Brain (tissue), 1 donor: ENCODE results near the gene OCIAD1.

DNA sequence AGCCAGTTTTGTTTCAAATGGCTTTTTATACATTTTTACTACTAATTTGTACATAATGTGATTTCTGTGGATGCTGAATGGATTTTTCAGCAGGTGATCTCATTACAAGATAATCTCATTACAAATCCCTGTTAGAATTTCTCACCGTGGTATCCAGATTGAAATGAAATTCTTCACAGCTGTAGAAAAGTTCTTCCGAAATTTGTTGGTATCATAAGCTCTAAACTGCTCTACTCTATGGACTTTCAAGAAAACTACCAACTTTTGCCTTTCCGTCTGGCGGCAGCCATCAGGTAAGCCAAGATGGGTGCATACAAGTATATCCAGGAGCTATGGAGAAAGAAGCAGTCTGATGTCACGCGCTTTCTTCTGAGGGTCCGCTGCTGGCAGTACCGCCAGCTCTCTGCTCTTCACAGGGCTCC lies 131.8 kb downstream of the CORIN start:
- RRBS, result no CpG with 5 or more reads among the region's 8 CpGs

DNA sequence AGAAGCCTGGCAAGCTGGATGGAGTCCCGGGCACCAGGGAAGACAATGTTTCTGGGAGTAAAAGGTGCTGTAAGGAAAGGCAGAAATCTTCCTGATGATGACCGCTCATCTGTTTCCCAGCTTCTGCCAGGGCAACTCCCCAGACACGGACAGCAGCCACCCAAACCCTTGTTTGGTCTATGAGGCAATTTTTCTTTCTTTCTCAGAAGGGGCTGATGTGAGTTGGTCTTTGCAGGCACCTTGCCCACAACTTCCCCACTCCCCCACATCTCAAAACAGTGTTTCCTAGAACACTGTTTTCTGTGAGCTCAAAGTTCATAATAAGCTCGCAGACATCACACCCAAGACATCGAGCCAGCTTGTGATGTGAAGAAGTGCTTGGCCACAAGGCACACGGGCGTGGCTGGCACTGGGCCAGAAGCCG lies 4.5 kb downstream of the TXK start:
- RRBS, result no CpG with 5 or more reads among the region's 8 CpGs

DNA sequence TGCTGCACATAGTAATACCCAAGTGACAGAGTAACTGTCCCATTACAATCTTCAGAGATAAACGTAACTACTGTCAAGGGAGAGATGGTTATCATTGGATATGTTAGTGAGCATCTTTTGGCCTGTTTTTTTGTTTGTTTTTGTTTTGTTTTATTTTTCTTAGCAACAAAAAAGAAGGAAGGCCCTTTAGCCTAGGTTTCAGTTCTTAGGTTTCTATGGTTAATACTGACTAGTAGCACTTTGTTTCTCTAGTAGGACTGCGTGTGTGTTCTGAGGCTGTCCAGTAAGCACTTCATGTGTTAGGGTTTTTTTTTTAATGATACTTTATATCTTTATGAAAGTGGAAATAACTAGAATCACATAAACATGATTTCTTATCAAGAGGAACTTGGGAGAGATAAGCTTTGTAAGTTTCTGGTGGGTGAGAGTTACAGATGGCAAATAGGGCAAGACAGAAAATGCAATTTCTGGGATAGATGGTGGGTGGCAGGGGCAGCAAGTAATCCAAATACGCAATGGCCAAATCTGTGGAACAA lies 59.5 kb upstream of the TXK start:
- RRBS, result no CpG with 5 or more reads among the region's 3 CpGs

GRCh38 chr4:48342499-48342874 lies 1.2 kb downstream of the SLAIN2 start:
- RRBS, result no CpG with 5 or more reads among the region's 8 CpGs

DNA sequence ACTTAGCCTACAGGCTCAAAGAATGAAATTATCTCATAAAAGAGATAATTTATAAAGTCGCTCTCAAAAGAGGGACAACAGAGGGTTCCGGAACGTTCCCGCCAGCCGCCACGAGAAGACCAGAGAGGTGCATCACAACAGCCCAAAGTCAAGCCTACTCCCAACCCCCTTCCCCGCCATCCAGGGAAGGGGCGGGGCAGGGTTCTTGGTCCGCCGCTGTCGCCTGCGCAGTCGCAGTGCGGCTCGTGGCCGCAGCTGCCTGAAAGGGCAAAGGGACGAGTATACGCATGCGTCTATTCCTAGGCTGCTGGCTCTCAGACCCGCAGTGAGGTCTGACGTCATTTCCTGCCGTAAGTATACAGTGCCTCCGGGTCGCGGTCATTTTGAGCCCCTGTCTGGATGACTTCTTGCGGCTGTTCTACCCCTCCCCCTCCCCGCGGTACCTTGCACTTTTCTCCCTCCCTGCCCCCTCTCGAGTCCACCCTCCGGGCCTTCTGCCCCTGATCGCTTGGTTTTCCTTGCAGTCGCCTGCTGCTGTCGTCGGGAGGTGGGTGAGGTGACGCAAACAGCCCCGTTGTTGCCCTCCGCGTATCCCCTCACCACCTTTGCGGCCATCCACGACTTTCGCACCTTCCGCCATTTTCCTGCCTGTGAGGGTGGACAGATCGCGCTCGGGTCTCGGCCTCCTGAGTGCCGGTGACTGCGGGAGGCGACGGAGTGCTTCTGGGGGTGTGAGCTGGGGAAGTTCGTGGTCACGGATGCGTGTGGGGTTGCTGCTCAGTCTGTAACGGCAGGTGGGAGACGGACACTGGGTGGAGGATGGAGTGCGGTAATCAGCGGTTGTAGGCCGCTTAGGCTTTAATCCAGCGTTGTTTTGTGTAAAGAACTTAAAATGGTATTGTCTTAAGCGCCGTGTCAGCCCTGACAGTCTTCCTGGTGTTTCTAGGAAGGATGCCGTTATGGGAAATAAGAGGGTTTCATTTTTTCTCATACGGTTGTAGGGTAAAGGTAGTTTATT lies at the start of gene OCIAD1:
Gene OCIAD1, plus strand, starts transcription at position 386 of the 1,018 bp plus-strand sequence.
- RRBS, result 11% methylated on average over 2 of the region's 63 CpGs

- RRBS, result no CpG with 5 or more reads among the region's 14 CpGs
Measured at GRCh38 chr4:48905744-48906293, 755 bp downstream of the OCIAD2 start.

DNA sequence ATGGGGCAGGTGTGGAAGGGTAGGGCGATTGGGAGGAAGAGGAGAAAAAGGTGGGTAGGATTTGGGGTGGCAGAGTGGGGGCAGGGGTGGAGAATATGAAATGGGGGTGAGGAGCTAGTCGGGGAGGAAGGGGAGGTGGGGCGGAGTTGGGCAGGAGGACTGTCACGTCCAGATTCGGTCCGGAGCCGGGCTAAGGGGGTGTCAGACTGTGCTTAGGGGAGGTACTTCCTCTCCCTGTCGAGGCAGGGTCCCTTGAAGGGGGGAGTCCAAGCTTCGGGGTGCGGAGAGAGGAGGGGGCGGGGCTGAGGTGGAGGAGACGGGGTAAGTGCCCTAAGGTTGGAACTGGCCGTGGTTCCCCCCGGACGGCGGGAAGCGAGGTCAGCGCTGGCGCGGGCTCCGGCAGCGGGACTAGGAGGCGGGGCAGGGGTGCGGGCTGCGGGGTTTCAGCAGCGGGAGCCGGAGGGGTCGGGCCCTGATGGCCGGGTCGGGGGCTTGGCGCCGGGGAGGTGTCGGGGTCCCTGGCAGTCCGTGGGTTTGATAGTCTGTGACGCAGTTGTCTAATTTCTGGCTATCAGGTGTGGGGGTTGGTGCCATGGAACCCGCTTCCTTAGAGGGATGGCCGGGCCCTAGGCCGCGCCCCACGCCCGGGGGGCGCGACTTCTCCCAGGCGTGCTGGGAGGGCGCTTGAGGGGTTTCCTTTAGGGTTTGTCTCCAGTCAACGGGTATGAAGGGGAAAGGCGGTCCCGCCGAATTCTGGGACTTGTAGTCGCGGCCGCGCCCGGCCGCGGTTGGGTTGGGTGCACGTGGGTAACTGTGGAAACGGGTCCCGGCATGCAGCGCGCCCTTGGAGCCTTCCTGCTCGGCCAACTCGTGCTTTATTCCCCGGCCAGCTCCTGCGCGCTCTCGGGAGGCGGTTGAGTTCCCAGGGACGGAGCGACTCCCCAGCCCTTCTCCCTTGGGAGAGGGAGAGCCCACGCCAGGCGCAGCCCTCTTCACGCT lies 1.4 kb downstream of the DCUN1D4 start:
- RRBS, result 1% methylated on average over 28 of the region's 73 CpGs

- RRBS, result no CpG with 5 or more reads among the region's 5 CpGs
Measured at GRCh38 chr4:51853146-51853791, 10.3 kb downstream of the DCUN1D4 start.

- RRBS, result no CpG with 5 or more reads among the region's 1 CpG
Measured at GRCh38 chr4:51861048-51861574, 18.2 kb downstream of the DCUN1D4 start.

- RRBS, result no CpG with 5 or more reads among the region's 3 CpGs
Measured at GRCh38 chr4:52466188-52466508, 193.0 kb downstream of the USP46 start.

GRCh38 chr4:52551403-52551865 lies 107.7 kb downstream of the USP46 start:
- RRBS, result no CpG with 5 or more reads among the region's 1 CpG

- RRBS, result no CpG with 5 or more reads among the region's 5 CpGs
Measured at GRCh38 chr4:52585934-52586724, 73.0 kb downstream of the USP46 start.

GRCh38 chr4:53014329-53014946 lies 152.3 kb downstream of the RASL11B start:
- RRBS, result no CpG with 5 or more reads among the region's 4 CpGs

DNA sequence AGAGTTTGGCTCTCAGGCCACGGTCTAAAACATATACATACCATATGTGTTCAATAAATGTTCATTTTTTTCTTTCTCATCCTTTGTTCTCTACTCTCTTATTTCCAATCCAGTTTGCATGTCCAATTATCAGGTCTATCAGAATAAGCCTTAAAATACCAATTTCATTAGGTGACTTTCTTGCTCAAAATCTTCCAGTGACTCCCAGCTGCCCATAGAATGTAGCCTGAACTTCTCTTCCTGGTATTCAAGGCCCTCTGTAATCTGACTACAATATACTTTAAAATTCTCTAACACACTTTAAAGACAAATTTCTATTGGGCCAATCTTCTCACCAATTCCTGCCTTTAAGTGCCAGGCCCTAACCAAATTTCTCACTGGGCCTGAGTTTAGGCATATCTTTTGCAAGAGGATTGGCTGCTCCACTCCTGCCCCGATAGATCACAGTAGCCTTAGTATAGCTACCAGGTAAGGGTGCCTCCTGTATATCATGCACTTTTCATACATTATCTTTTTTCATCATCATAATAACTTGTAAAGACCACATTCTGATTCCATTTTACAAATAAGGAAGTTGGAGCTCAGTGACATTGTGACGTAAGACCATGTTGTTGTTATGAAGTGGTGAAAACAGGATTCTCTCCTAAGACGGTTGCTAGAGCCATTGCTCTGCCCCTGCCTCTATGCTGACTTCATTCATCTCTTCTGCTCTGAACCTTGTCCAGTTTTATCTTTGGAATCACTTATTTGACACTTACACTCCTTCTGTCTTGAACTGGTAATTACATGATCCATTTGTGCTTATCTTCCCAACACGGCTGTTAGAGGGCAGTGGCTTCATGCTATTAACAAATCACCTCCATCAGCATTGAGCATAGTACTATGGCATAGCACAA lies 177.3 kb downstream of the RASL11B start:
- RRBS, result no CpG with 5 or more reads among the region's 5 CpGs

GRCh38 chr4:53452726-53453430 lies 75.4 kb downstream of the FIP1L1 start:
- RRBS, result no CpG with 5 or more reads among the region's 11 CpGs

DNA sequence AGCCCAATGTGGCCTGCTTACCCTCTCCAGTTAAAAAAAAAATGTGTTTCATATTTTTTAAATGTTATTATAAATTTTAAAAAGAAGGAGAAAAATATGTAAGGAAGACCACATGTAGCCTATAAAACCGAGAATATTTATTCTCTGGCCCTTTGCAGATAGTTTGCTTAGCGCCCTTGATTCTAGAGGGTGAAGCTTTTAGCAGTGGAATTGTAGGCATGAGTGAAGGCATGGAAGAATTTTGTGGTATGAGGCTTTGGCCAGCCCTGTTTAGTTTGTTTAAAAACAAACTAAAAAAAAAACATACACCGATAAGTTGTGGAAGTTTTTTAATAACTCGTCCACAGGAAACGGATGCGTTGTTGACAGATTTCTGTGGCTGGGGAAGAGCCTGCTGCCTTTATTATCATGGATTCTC lies 194.6 kb upstream of the LNX1 start:
- RRBS, result no CpG with 5 or more reads among the region's 6 CpGs

GRCh38 chr4:53914134-53914997 lies 150.0 kb downstream of the CHIC2 start:
- RRBS, result no CpG with 5 or more reads among the region's 4 CpGs

GRCh38 chr4:54059294-54059694 lies 5.1 kb downstream of the CHIC2 start:
- RRBS, result no CpG with 5 or more reads among the region's 1 CpG

DNA sequence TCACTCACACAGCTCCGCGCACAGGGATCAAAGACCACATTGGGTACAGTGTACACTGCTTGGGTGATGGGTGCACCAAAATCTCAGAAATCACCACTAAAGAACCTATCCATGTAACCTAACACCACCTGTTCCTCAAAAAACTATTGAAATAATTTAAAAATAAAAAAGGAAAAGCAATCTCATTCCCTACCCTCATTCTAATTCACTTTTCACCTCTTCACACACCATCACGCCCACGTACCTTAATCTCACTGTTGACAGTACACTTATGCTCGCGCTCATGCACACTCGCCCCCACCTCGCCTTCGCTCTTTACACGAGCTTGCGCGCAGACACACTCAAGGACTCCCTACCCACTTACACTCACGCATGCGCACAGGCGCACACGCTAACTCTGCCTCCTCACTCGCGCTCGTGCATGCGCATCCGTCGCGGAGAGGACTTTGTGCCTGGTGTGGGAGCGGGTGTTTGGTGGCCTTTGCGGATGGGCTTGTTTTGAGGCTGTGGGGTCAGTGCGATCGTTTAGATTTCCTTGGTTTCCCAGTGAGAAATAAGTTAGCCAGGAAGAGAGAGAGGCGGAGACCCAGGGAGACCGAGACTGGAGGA lies 8.3 kb upstream of the GSX2 start:
- RRBS, result no CpG with 5 or more reads among the region's 29 CpGs